NB4 (cell line): ENCODE measurements around the gene SLC12A6.

GRCh38 chr15:32800598-32801023 is 82.8 kb downstream of the GREM1 start:
- RRBS: no CpG with 5 or more reads among the region's 1 CpG

- RRBS: no CpG with 5 or more reads among the region's 9 CpGs
Measured at GRCh38 chr15:33088575-33089448, 105.7 kb downstream of the FMN1 start.

- RRBS: no CpG with 5 or more reads among the region's 15 CpGs
Measured at GRCh38 chr15:33091902-33092856, 102.3 kb downstream of the FMN1 start.

GRCh38 chr15:33104440-33104796 is 90.1 kb downstream of the FMN1 start:
- RRBS: no CpG with 5 or more reads among the region's 2 CpGs

DNA sequence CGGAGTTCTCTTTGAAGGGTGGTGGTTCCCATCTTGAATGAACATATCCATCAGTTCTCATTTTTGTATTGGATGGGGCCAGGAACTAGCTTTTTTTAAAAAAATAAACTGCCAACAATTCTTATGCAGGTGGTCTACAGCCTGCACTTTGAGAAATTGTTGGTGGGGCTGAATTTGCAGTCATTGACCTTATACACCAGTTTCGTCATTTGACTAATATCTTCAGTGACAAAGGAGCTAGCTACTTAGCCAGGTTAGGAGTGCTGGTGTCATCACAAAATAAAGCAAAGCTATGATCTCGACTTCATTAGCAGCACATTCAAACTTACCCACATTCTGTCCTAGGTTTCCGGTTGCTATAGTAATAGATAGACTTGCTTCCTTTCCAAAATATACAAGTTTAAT is 180.2 kb downstream of the RYR3 start:
- RRBS: no CpG with 5 or more reads among the region's 4 CpGs

DNA sequence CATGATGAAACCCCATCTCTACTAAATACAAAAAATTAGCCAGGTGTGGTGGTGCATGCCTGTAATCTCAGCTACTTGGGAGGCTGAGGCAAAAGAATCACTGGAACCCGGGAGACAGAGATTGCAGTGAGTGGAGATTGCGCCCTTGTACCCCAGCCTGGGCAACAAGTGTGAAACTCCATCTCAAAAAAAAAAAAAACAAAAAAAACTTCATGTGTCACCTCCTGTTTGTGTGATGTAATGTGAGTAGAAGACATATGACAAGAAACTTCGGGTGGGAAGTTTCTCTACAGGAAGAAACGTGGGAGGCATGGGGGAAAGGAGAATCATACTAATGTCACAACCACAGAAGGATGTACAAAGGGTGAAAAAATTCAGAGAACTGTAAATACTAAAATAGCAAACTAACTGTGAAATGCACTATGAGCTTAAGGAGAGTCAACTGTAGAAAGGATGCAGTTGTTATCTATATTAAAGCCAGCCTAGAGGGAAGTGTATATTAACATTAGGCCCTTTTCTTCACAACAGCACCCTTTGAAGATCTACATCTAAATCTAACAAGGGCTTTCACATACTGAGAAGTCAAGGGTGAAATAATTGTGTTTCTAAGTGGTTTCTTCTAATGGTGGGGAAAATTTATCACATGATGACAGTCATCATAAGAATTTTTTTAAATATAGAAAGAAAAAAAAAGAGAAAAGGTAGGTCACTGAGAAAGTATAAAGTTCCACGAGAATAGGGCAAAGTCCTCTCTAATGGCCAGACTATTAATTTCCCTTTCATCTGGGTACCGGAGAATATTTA is 3.5 kb downstream of the SLC12A6 start:
- RRBS: no CpG with 5 or more reads among the region's 6 CpGs

DNA sequence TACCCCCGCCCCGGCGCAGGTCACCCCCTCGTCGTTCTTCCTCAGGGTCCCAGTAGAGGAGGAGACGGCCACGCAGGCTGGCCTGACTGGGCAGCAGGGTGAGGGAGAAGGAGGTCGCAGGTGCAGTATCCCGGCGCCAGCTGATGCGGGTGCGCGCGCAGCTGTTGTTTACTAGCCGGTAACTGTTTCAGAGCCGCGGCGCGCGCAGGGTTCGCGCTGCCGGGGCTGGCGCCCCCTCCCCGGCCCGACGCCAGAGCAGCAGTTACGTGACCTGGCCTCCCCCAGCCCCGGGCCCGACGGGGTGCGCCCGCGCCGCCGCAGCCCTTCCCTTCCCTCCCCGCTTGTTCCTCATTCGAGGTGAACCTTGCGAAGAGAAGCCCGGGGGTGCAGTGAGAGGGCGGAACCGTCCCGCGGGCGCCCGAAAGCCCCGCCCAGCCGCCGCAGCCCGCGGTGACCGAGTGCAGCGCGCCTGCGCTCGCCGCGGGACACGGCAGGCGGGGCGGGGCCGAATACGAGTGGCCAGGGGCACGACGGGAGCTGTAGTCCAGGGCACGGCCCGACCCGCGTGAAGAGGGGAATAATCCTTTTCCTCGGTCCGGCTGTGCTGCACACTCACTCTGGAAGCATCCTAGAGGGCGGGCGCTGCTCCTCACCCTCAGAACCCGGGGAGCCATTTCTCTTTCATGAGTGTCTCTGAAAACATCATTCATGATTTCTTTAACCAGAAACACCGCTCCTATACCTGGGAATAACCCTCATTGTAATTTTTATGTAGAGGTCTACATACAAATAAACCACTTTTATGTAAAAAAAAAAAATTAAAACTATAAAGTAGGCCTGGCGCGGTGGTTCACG is at the start of gene SLC12A6:
Gene SLC12A6 (minus strand): TSS at position 184 of the 855 bp plus-strand sequence.
- RRBS: 1% methylated on average over 34 of the region's 78 CpGs

DNA sequence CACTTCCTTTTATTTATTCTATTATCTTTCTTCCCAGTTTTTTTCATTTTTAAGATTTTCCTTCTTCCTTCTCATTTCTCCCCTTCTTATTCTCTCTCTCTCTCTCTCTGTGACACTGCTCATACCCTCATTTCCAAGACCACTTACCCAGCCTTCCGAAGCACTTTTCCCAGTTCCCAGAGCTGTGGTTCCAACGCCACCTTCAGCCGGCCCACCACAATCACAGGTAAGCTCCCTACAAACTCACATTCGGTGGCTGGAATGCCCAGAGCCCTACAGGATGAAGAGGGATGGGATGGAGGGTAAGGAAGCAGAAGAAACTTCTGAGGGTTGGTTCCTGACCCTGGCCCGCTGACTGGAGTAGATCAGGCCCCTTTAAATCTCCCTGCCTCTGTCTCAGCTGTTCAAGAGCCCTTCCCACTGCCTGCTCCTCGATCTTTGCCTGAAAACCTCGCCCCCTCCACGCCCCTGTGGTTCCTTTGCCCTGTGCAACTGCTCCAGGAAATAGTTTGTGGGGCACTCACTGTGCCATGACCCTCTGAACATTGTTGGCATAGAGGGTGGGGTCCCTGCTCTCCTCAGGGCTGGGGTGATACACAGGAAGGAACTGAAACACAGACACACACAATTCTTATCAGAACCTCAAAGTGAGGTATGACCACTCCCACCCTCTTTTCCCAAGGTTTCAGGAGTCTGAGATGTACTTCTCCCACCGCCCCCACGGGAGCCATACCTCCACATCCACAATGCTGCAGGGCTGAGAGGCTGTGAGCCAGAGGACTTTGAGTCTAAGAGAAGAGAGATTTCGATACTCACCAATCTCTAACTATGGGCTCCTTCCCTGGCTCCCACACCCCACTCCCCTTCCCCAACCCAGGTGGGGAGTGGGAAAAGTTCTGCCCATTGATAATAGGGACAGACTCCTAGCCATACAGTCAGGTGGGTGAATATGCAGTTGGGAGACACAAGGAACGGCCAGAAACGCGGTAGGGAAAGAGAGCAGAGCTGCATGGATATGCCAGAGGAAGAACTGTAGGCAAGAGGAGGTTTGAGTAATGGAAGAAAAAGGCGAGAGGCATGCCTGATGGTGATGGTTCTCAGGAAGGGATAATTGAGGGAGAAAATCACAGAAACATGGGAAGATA is 4.6 kb downstream of the LPCAT4 start:
- RRBS: no CpG with 5 or more reads among the region's 15 CpGs

DNA sequence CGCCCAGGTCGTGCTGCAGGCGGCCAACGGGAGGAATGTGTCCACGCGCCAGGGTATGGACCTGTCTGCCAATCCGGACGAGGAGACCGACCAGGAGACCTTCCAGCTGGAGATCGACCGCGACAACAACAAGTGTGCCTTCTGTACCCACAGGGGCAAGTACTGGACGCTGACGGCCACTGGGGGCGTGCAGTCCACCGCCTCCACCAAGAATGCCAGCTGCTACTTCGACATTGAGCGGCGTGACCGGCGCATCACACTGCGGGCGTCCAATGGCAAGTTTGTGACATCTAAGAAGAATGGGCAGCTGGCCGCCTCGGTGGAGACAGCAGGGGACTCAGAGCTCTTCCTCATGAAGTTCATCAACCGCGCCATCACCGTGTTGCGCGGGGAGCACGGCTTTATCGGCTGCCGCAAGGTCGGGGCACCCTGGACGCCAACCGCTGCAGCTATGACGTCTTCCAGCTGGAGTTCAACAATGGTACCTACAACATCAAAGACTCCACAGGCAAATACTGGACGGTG is 57.7 kb upstream of the GOLGA8A start:
- RRBS: no CpG with 5 or more reads among the region's 38 CpGs

DNA sequence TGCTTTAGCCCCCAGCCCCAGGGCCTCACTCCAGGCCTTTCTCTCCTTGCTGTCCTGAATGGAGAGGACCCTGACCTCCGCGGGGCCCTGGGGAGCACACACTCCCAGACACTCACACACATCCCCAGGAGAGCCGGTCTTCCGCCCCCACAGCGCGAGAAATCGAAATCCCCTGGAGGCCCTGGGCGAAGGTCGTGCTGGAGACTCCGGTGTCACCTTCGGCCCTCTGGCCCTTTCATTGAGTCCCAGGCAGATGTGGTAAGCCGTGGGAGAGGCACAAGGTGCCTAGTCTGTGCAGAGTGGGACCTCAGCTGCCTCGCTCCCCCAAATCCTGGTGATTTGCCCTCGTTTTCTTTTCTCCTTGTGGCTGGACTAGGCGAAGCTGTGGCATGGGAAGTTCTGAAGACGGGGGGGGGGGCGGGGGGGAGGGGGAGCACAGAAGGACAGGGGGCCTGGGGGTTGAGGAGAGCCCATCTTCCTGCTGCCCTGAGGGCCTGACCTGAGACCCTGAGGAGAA is 949 bp upstream of the GOLGA8B start:
- RRBS: 97% methylated on average over 8 of the region's 17 CpGs

DNA sequence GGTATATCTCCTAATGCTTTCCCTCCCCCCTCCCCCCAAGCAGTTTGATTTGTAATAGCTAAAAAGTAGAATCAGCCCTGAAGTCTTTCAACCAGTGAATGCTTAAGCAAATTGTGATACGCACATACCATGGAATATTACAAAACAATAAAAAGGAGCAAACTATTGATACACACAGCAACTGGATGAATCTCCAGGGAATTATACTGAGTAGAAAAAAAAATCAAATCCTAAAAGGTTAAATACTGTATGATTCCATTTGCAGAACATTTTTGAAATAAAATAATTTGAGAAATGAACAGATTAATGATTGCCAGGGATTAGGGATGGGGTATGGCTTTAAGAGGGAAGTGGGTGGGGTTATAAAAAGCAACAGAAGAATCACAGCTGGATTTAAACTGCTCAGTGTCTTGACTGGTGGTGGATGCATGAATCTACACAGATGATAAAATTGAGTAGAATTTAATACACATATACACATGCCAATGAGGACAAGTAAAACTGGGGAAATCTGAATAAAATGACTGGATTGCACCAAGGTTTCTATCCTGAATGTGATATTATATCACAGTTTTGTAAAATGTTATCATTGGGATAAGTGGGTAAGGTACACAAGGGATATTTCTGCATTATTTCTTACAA is 79.6 kb upstream of the GOLGA8B start:
- RRBS: no CpG with 5 or more reads among the region's 1 CpG

- RRBS: 98% methylated on average over 7 of the region's 36 CpGs
Measured at GRCh38 chr15:34721677-34722913, 32.7 kb downstream of the GJD2 start.

GRCh38 chr15:34965905-34966587 is 3.5 kb downstream of the AQR start:
- RRBS: no CpG with 5 or more reads among the region's 2 CpGs

GRCh38 chr15:35061447-35062460 is 23.3 kb downstream of the NANOGP8 start:
- RRBS: no CpG with 5 or more reads among the region's 12 CpGs

DNA sequence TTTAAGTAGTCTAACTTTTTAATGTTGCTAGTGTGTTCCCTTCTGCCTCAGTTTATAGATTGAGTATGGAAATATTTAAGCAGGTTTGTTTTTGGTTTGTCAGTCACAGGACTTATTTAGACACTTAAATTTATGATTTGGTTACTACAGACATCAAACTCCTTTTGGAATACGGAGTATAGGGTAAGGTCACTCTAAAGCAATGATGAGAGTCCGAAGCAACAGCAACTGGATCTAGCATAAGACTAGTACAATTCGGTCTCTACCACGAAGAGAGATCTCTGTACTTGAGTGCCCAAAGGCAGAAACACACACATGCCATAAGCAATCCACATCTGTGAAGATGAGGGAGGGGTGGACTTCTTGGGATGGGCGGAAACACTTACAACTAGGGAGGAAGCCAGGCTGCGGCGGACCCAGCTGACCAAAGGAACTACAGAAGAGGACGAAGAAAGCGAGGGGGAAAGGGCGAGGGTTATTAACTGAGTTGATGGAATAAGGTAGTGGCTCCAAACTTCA is 675 bp downstream of the DPH6 start:
- RRBS: no CpG with 5 or more reads among the region's 10 CpGs

GRCh38 chr15:36449163-36449636 is 130.2 kb upstream of the CDIN1 start:
- RRBS: no CpG with 5 or more reads among the region's 5 CpGs

GRCh38 chr15:36601989-36602438 is 22.6 kb downstream of the CDIN1 start:
- RRBS: no CpG with 5 or more reads among the region's 5 CpGs

DNA sequence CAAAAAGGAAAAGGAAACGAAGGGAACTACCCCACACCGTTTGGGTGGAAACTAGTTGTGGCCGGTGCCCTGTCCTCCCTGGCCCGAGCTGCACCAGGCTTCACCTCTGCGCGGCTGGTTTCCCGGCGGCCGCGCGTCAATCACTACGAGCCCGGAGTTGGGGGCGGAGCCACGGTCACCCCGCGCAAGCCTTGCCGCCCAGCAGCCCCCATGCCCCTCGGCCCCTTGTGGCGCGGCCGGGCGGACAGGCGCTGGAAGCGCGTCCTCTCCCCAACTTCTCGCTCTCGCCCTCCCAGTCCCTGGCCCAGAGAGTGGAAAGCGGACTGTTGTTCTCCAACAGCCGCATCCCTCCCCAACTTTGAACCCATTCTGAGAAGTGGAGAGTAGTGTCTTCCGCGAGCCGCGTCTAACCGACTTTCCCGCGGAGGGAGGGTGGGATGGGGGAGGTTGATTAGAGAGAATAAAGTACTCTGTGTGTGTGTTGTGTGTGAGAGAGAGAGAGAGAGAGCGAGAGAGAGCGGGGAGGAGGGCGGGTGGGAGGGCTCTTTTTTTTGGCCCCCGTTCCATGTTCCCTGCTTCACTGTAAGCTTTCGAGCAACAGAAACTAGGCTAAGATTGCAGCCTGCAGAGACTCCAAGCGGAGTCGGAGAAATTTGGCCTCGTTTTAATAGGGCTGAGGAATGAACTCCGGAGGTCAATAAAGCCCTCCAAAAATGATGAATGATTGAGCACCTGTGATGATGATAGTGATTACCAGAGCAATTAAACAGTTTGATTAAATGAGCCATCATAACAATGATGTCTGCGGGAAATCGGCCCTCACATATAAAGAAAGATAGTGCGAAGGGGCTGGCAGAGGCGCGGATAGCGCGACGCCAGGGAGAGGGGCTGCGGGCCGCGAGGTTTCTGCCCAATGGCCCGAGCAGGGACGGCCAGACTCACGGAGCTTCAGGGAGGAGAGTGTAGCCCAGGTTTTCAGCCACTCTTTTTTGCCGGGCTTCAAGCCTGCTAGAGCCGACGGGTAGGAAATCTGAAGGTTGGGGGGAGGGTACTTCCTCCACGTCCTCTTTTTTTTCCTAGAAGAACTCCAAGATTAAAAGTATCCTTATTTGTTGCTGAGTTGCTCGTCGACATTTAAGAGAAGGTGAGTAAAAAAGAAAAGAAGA is 1.7 kb upstream of the MEIS2 start:
- RRBS: 6% methylated on average over 14 of the region's 66 CpGs

GRCh38 chr15:37109922-37110703 is 9.8 kb upstream of the MEIS2 start:
- RRBS: no CpG with 5 or more reads among the region's 28 CpGs

GRCh38 chr15:37206604-37207120 is 106.3 kb upstream of the MEIS2 start:
- RRBS: no CpG with 5 or more reads among the region's 2 CpGs